Duodenum (tissue), 1 donor: ENCODE measurements around a stretch of chr15.

DNA sequence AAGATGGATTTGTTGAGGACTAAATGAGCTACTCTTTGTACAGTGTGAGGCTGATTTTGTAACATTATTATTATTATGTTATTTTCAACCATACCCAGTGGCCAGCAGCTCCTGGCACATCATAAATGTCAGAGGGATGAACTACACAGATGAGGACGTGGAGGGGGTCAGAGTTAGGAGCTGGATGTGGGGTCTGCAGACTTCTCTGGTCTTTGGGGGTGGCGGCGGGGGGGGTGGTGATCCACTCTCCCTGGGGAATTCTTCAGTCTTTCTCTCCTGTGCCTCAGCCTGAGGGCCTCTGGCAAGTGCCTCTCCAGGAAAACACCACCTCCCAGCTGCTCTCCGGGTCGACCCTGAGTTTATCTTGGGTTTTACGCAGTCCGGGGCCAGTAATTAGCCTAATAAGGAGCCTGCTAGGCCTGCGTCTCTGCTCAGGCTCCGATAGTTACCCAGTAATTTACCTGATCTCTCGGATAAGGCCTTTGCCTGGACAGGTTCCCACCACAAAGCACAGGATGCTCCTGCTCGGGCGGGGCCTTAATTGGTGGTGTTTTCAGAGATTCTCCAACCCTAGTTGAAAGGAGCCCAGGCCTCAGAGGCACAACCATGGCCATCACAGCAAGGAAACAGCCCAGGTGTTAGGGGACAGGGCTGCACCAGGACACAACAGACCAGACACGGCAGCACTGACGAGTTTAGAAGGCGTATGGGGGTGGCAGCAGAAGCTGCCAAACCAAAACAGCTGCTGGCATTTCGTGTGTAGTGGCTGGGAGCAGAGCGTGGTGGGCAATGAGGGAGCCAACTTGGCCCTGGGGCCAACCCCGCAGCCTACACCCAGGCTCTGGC, 71.2 kb downstream of the KLF13 start:
- PRO-cap: no peak

- PRO-cap: no peak
Observed at GRCh38 chr15:31402485-31403141, 76.0 kb downstream of the KLF13 start.

GRCh38 chr15:31442566-31443308, 116.1 kb downstream of the KLF13 start:
- PRO-cap: no peak

DNA sequence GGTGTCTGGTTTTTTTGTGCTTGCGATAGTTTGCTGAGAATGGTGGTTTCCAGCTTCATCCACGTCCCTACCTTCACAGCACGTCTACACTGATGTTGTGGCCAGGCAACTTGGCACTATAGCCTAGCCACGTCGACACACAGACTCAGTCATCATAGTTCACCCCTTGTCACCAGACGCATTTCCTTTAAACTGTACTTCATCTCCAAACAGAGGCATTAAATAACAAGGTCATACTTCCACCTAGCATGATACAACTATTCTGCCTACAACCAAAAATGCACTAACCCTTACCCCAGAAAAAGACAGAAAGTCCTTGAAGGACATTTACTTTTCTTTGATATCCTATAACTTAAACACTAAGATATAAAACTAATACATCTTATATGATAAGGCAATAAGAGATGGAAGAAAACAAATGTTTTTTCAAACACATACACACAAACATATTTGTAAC, 121.4 kb downstream of the KLF13 start:
- PRO-cap: no peak

- PRO-cap: no peak
Observed at GRCh38 chr15:31471712-31472354, 145.2 kb downstream of the KLF13 start.

DNA sequence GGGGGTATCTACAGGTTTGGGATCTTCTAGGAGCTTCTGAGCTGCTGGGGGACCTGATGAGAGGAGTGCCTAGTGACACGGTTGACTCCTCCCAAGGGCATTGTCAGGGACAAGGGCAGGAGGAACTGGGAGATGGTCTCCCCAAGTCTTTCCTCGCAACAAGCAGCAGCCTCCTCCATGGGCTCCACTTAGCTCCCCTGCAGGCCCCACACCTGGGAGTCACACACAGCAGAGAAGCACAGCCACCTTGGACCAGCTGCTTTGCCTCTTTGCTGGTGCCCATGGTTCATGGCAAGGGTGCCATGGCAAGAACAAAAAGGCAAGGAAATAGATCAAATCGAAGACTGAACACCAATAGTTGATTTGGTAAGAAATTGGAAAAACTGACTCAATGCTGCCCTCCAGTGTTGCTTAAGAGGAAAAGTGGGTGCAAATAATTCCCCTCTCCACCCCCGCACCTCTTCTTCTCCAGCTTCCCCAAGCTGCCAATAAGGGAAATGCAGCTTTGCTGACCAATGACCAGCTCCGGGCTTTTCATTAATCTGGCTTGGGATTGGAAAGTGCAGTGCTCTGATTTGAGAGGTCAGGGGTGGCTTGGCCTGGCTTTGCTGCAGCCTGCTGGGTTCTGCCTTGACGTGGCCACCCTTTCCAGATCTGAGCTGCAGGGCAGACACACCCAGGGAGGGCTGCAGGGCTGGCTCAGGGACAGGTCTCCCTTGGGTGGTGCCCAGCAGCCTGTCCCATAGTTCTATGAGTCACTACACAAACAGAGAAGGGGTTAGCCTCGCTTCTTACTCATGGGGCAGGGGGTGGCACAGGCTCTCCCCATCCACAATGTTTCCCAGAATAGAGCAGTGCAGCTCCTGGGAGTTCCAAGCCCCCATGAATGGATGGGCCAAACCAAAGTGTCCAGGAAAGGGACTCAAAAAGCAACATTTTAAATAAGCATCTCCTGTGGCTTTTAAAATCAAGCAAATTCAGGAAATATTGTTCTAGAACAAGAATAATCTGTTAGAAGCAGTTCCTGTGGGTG, 162.0 kb downstream of the KLF13 start:
- PRO-cap: unidirectional peak, minus-strand start at position 656 of the sequence

GRCh38 chr15:32315501-32315932, 87.6 kb downstream of the GOLGA8K start:
- PRO-cap: no peak

GRCh38 chr15:32636201-32637314, 5.0 kb upstream of the SCG5 start:
- PRO-cap: no peak

GRCh38 chr15:32671973-32672397, 30.5 kb downstream of the SCG5 start:
- PRO-cap: no peak

- PRO-cap: no peak
Observed at GRCh38 chr15:33033516-33034428, 160.7 kb downstream of the FMN1 start.

GRCh38 chr15:33584843-33585300, 274.1 kb downstream of the RYR3 start:
- PRO-cap: no peak

GRCh38 chr15:34291551-34292013, 46.0 kb downstream of the SLC12A6 start:
- PRO-cap: no peak

DNA sequence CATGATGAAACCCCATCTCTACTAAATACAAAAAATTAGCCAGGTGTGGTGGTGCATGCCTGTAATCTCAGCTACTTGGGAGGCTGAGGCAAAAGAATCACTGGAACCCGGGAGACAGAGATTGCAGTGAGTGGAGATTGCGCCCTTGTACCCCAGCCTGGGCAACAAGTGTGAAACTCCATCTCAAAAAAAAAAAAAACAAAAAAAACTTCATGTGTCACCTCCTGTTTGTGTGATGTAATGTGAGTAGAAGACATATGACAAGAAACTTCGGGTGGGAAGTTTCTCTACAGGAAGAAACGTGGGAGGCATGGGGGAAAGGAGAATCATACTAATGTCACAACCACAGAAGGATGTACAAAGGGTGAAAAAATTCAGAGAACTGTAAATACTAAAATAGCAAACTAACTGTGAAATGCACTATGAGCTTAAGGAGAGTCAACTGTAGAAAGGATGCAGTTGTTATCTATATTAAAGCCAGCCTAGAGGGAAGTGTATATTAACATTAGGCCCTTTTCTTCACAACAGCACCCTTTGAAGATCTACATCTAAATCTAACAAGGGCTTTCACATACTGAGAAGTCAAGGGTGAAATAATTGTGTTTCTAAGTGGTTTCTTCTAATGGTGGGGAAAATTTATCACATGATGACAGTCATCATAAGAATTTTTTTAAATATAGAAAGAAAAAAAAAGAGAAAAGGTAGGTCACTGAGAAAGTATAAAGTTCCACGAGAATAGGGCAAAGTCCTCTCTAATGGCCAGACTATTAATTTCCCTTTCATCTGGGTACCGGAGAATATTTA, 3.5 kb downstream of the SLC12A6 start:
- PRO-cap: no peak

- PRO-cap: bidirectional peak, plus-strand start at chr15:34359642, minus-strand start at chr15:34359544
Observed at GRCh38 chr15:34359418-34360276, 7.3 kb downstream of the LPCAT4 start.

DNA sequence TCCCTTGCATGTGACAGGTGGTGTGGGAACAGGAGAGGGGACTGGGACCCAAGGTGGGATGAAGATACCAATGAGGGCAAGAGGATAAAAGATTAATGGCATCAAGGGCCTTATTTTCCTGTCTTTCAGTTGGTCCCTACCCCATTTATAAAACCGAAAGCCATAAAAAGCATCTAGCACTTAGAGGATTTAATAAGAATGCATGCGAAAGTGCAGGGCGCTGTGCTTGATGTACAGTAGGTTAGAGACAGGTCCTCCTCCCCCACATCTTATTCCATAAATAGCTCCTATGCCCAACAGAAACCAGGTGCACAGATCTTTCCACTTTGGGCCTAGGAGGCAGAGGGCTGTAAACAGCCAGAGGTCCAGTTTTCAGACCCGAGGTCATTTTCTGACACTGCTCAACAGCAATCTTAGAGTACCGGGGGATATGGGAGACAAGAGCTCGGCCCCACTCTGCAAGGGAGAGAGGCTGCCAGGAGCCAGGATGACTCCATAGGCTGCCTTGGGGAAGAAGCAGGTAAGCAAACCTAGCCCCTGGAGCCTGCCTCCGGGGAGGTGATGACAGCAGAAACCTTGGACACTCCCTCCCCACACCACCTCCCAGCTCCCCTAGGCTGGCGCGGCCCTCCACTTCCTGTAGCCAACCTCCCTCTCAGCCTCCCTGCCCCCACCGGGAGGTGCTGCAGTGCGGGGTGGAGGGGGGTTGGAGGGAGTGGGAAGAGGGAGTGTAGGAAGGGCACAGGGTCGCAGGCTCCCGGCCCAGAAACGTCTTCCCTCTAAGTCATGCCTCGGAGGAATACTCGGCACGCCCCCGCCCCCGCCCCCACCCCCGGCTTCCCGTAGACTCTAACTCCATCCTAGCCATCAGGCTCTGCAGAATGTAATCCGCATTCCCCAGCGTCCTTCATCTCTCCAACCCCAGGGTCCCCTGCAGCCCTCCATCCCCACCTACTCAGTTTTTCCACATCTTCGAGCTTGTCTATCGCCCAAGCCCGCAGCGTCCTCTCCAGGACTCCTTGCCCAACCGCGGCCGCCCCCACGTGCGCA, 869 bp downstream of the LPCAT4 start:
- PRO-cap: bidirectional peak, plus-strand start at position 723 of the sequence, minus-strand start at position 588 of the sequence; unidirectional peak, minus-strand start at position 781 of the sequence

- PRO-cap: no peak
Observed at GRCh38 chr15:34789578-34790669, 5.4 kb downstream of the ACTC1 start.

DNA sequence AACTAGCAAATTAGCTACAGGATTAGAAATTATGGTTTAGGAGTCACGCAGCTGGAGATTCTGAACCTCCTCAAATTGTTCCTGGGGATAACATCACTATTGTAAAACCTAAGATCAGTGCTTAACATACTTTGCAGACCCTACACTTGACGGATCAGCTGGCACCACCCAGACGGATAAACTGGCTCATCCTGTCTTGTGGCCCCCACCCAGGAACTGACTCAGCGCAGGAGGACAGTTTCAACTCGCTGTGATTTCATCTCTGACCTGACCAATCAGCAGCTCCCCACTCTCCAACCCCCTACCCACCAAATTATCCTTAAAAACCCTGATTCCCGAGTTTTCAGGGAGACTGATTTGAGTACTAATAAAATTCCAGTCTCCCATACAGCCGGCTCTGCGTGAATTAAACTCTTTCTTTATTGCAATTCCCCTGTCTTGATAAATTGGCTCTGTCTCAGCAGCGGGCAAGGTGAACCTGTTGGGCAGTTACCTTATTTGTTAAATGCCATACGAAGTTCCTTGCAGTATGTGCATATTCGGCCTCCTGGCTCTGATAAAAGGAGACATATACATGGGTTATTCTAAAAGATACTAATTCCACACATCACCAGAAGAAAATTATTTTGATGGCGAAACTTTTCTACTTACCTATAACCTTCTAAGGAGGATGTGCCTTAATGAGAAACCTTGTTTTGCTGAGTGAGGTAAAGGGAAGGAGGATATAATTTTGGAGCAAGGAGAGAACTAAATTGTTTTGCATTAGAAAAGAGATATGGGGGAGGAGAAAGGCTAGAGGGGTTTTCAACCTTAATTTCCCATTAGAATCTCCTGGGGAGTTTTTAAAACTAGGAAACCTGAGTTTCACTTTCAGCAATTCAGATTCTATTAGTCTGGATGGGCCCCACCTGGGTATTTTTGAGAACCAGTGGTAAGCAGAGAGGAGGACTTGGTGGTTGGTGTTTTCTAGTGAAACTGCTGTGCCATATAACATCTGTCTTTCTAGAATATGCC, 23.3 kb downstream of the NANOGP8 start:
- PRO-cap: no peak

DNA sequence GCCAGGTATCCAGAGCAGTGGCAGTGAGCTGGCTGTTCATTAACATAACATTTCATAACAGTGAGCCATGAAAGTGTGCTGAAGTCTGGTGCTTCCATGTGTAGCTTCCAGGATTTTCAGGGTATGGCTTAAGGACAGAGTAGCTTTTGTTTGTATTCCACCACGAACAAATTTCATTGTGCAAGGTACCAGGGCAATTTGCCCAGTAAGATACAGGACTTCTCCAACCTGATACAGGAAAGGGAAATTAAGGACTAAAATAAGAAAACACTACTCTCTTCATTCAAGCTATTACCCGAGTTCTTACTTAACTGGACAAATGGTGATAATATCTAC, 124.8 kb upstream of the NANOGP8 start:
- PRO-cap: no peak

DNA sequence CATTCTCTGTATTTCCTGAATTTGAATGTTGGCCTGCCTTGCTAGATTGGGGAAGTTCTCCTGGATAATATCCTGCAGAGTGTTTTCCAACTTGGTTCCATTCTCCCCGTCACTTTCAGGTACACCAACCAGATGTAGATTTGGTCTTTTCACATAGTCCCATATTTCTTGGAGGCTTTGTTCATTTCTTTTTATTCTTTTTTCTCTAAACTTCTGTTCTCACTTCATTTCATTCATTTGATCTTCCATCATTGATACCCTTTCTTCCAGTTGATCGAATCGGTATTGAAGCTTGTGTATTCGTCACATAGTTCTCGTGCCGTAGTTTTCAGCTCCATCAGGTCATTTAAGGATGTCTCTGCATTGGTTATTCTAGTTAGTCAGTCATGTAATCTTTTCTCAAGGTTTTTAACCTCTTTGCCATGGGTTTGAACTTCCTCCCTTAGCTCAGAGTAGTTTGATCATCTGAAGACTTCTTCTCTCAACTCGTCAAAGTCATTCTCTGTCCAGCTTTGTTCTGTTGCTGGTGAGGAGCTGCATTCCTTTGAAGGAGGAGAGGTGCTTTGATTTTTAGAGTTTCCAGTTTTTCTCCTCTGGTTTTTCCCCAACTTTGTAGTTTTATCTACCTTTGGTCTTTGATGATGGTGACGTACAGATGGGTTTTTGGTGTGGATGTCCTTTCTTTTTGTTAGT, 190.0 kb downstream of the DPH6 start:
- PRO-cap: no peak

DNA sequence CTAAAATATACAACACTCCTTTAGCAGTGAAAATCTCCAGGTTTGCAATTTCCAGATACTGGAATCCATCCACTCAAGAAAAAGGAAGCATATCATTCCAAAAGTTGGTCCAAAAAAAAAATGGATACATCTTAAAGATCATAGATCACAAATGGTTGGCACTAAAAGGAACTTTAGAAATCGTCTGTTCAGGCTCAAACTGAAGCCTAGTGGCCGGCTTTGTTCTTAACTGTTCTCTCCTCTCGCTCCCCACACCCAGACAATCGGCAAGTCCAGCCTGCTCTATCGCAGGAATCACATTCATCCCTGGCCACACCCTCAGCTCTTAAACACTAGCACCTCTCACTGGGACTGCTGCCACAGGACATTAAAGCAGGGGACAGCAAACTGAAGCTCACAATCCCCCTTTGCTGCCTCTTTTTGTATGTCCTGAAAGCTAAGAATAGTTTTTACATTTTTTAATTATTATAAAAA, 130.2 kb upstream of the CDIN1 start:
- PRO-cap: no peak